Mesenteric fat pad (tissue), 1 donor: ENCODE measurements around a stretch of chr3.

DNA sequence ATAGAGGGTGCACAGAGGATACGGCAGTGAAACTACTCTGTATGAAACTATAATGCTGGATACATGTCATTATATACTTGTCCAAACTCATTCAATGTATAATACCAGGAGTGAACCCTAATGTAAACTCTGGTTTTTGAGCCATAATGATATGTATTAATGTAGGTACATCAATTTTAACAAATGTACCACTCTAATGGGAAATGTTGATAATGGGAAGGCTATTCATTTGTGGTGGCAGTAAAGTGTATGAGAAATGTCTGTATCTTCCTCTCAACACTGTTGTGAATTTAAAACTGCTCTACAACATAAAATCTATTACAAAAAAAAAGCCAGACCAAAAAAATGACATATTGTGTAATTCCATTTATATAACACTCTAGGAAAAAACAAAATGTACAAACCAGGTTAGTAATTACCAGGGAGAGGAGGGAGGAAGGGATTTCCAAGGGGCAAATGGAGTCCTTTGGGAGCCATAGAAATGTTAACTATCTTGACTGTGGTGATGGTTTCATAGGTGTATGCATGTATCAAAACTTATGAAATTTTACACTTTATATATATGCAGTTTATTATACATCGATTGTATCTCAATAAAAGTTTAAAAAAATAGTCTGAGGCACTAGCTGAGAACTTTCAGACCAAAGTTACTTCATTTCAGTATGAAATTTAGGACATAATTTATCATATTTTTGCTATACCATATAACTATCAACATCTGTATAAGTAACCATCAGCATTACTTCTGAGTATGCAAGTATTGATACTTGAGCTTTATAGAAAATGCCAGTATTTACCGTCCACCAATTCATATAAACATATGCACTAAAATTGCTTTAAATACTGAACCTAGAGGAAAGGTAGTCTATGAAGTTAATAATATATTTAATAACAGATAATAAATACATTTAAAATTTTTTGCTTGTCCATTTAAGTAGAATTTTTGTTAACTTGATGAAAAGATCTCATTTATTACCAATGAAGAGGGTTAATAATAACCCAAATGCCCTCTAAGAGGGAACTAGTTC, 11.4 kb downstream of the ANKRD28 start:
- PRO-cap = no peak

GRCh38 chr3:15795677-15796280, 2.0 kb downstream of the ANKRD28 start:
- PRO-cap = no peak

DNA sequence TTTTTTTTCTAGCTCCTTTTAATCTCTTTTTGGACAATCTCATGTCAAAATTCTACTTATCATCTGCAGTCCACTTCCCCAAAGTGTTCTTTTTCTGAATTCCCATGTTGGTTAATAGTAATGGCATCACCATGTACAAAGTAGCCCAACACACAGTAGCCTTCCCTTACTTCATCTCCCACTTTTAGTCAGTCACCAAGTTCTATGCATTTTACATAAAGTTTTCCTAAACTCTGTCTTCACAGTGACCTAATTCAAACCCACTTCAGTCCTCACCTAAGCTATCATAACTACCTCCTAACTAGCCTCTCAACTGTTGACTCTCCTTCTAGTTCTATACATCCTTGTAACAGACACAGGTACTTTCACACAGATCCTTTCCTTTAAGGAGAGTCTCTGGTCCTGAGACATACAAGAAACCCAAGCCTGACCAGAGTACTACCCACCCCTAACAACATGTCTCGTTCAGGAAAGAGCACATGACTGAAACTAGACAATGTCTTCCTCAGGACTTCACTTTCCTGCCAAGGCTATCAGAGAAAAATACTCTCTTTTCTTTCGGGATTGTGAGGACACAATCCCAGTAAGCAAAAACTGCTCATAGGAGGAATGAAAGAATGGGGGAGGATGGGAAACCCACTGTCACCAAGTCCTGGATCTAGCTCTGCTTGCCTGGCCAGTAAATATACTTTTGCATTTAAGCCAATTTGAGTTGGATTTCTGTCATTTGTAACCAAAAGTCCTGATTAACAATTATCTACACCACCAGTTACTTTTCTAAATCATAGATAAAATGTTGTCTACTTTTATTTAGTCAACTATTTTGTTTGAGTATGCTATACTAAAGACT, 11.4 kb upstream of the ANKRD28 start:
- PRO-cap = no peak

DNA sequence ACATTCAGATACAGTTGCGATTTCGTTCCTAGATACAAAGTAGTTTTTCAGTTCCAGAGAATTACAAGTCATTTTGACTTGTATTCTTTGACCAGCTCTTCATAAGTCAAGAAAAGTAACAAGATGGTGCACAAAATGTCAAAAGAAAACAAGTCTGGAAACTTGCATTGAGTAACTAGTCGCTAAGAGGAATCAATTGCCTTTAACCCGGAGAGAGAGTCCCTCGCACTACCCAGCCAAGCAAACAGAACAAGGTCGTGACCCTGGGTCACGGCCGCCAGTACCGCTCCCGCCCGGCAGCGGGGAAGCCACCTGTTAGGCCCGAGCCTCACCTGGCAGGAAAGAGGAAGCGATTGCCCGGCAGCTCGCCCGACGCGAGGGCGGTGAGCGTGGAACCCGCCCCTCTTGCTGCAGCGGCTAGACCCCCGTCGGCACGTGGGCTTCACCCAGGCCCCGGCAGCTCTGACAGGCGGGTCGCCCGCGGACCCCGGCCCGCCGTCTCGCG, 61.0 kb upstream of the ANKRD28 start:
- PRO-cap = no peak

DNA sequence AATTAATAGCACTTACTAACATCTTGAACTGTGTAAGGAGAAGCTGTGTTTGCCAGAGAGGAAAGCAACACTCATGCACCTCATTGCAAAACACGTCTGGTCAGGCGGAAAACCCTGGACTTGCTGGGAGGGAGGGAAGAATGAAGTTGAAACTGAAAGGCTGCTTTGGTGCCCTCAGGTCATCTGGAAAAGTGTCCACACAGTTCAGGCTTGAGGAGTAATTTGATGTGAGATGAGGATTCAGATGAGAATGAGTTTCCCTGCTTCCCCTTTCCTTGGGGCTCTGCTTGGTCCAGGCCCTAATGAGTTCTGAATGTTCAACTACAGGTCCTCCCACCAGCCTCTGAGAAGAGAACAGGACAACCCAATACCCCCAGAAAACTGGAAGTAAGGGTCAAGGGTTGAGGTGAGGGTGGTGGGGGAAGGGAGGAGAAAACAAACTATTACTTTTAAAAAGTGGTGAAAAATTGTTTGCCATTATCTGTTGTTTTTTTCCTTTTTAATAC, 185.6 kb upstream of the ANKRD28 start:
- PRO-cap = no peak

- PRO-cap = no peak
Measured at GRCh38 chr3:16178147-16178812, 3.8 kb downstream of the GALNT15 start.

DNA sequence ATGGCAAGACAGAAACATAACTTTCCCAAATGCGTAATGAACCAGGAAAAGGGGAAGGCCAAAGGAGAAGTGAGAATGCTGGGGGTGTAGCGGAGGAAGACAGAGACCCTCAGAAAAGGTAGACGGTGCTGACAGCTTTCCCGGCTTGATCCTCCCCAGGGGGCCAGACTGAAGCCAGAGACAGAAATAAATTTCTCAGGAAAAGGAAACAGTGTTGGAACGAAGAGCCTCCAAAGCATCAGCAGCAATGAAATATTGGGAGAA, 107.6 kb downstream of the OXNAD1 start:
- PRO-cap = no peak

DNA sequence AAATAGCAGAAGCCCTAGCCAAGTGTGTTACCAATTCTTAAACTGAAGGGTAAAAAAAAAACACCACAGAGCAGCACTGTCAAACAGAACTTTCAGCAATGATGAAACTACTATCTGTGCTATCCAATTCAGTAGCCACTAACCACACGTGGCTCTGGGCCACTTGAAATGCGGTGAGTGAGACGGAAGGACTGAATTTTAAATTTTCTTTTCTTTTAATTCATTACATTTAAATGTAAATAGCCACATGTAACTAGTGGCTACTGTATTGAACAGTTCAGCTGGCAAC, 4.8 kb downstream of the RFTN1 start:
- PRO-cap = no peak

- PRO-cap = no peak
Measured at GRCh38 chr3:16536136-16536449, 22.6 kb upstream of the RFTN1 start.

DNA sequence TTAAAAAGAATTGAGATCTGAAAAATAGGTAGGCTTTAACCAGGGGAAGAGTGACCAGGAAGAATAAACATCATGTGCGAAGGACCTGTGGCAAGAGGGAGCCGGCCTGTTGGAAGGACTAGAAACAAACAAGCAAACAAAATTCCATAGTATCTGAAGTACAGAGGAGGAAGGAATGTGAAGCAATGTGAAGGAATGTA, 84.5 kb upstream of the PLCL2 start:
- PRO-cap = no peak

DNA sequence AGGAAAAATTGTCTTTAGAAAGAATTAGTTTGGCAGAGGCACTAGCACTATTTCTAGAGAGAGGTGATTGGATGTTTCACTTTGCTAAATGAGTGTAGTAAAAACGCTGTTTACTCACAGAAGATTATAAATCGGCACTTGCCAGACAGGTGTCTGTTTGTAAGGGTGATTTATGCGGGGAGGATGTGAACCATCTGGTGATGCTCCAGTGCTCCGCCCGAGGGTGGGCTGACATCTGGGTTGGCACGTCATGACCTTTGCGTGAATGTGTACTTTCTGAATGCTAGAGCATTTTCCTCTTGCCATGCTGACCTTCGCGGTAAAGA, 12.7 kb downstream of the PLCL2 start:
- PRO-cap = no peak

DNA sequence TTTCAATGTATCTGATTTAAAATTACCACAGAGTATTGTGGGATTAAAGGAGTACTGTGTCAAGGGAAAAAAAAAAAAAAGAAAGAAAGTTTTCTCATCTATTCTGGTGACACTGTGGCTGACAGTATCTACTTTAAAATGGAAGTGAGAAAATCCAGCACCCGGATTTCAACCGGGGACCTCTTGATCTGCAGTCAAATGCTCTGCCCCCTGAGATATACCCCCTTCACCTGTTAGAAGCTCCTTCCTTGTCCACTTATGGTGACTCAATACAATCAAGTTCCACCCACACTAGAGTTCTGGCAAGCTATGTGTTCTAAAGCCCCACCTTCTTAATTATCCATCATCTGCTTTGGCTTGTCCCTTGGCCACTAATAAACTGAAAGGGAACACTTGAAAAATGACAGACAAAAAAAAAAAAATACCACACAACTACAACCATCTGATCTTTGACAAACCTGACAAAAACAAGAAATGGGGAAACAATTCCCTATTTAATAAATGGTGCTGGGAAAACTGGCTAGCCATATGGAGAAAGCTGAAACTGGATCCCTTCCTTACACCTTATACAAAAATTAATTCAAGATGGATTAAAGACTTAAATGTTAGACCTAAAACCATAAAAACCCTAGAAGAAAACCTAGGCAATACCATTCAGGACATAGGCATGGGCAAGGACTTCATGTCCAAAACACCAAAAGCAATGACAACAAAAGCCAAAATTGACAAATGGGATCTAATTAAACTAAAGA, 42.5 kb downstream of the TBC1D5 start:
- PRO-cap = no peak

- PRO-cap = no peak
Measured at GRCh38 chr3:17733074-17733429, 9.4 kb downstream of the TBC1D5 start.

DNA sequence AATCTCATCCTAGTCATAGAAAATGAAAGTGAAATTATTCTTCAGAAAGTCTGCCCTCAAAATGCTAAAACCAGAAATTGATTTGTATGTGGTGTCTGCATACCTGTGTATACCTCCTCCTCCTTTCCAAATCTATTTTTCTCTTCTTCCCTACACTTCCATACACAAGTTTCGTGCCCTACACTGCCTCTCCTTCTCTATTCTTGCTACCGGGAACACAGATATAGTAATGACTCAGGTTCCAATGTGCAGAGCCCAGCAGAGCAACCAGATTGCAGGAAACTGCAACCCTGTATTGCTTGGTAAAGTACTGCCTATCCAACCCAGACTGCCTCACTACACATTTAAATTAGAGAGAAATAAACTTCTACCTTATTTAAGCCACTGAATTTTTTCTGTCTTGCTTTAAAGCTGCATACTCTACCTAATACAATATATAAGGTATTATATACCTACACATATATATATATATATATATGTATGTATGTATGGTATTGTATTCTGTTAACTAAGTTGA, 7.5 kb upstream of the TBC1D5 start:
- PRO-cap = no peak

DNA sequence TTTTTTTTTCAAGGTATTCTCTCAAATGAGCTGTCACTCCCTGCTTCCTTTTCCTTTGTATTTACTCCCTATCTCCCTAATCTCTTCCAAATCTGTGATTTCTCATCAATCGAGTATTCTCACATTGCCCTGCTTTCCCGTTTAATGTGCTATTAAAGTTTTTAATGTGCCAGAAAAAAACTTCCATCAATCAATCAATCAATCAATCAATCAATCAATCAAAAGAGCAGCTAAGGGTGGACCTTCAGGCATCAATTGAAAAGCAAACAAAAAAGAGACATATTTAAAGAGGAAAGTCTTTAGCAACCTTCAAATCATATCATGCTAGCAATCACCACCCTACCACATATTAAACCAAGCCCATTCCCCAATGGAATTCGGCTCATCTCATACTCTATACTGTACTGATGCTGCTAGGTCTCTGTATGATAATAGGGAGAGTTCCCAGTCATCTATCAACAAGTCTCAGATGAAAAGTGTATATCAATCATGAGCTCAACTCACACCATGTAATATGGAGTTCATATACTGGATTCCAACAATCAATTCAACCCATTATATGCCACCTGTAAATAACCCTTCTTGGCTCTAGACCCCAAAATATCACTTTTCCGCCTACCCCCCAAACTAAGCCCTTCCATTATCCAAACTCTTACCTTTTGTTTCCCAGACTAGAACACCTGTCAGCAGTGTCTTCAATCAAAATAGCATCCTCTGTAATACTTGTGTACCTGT, 58.7 kb downstream of the SATB1 start:
- PRO-cap = no peak

- PRO-cap = no peak
Measured at GRCh38 chr3:18396894-18397185, 28.3 kb downstream of the SATB1 start.

GRCh38 chr3:18438479-18439035, 13.4 kb upstream of the SATB1 start:
- PRO-cap = no peak

GRCh38 chr3:19347465-19348123, 199.3 kb downstream of the KCNH8 start:
- PRO-cap = no peak

DNA sequence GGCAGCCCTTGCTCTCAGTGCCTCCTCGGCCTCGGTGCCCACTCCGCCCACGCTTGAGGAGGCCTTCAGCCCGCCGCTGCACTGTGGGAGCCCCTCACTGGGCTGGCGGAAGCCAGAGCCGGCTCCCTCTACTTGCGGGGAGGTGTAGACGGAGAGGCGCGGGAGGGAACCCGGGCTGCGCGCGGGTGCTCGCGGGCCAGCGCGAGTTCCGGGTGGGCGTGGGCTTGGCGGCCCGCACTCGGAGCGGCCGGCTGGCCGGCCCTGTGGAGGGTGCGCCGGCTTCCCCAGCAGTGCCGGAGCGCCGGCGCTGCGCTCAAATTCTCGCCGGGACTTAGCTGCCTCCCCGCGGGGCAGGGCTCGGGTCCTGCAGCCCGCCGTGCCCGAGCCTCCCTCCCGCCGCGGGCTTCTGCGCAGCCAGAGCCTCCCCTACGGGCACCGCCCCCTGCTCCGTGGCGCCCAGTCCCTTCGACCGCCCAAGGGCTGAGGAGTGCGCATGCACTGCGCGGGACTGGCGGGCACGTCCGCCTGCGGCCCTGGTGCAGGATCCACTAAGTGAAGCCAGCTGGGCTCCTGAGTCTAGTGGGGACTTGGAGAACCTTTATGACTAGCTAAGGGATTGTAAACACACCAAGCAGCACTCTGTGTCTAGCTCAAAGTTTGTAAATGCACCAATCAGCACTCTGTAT, 231.5 kb downstream of the EFHB start:
- PRO-cap = no peak

DNA sequence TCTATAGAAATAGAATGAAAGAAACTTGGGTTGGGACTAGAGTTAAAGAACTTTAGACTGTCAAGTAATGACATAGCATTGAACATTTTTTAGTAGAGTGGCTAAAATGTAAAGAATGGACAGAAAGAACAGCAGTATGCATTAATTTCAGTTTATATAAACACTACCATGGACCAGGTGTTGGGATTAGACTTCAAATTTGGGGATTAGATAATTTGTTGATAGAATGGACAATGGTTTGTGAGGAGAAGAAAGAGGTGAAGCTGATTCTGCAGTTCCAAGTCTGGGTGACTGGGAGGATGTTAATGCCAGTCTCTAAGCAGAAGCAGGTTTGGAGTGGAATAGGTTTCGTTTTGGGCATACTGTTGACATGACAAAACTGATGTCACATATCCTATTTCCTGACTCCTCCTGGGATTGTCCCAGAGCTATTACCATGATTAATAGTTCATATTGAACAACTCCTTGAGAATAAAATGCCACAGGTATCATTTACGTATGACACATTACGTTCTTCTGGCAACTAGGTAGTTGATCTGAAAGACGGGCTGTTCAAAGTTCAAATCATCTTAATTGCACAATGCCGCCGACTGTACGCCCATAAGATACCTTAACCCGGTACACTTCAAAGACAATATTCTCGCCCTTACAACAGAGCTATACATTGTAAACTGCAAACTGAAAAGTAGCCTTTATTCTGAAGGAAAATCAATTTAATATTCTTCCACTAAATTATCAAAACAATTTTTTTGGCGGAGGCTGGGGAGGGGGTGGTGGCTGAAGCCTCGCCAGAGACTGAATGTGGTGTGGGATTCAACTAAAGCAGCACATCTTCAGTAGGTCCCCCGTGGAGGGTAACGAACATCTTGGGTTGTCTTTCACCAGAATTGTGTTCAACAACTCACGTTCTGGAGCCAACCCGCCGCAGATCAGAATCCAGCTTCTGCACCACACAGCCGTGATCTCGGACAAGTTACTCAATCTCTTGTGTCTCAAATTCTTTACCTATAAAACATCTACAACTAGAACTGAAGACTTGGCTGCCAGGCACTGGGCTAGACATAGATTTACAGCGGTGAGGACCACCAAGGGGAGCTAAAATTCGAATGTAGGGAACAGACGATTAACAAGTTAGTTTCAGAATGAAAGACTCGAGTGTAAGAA, 1.3 kb upstream of the RAB5A start:
- PRO-cap = no peak